Ovary (tissue), 7 donors: ENCODE results near the genes FGD4 and LRRK2.

GRCh38 chr12:32399134-32399966 lies at the start of gene FGD4:
Gene FGD4 (plus strand): TSS chr12:32399558.
- PRO-cap, 7 experiments: peak in 7 of 7 experiments; most common plus-strand start chr12:32399523 (in 5); most common minus-strand start chr12:32399292 (in 5)
- RAMPAGE, long total RNA, 2 experiments: start-site peak on the plus strand in 2 of 2 experiments, at chr12:32399489-32399874 at its widest, 72 to 162 reads per replicate

DNA sequence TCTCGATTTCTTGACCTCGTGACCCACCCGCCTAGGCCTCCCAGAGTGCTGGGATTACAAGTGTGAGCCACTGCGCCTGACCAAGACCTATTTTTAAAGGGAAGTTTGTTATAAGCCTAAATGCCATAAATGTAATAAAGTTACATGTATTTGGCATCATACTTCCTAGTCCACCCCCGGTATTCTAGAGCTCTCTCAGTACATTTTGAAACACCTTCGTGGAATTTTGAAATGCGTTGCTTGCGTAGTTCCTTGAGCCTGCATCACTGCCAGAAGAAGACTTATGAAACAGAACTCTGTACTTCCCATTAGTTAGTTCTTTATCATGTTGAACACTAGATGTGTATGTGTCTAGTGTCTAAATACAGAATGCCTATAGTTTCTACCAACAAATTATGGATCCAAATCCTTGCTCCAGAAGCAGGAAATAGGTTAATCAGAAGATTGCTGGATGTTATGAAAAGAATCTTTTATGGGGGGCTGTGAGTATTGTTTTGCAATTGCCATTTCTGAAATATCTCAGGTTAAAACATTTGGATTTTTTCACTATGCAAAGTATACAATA lies 86.4 kb downstream of the FGD4 start:
- PRO-cap, 7 experiments: no peak in any of the 7 experiments
- RAMPAGE, long total RNA, 2 experiments: no peak in any of the 2 experiments

- PRO-cap, 7 experiments: no peak in any of the 7 experiments
- RAMPAGE, long total RNA, 2 experiments: no peak in any of the 2 experiments
These were observed 95.2 kb downstream of the FGD4 start for GRCh38 chr12:32494435-32495072.

GRCh38 chr12:33988777-33989130 lies 33.5 kb upstream of the ALG10 start:
- PRO-cap, 7 experiments: no peak in any of the 7 experiments
- RAMPAGE, long total RNA, 2 experiments: no peak in any of the 2 experiments

- PRO-cap, 7 experiments: peak in 1 of 7 experiments; most common minus-strand start chr12:34023013 (in 1)
- RAMPAGE, long total RNA, 2 experiments: no peak in any of the 2 experiments
These were observed 591 bp downstream of the ALG10 start for GRCh38 chr12:34022871-34023302.

GRCh38 chr12:34335876-34336366 lies 313.6 kb downstream of the ALG10 start:
- PRO-cap, 7 experiments: no peak in any of the 7 experiments
- RAMPAGE, long total RNA, 2 experiments: no peak in any of the 2 experiments

GRCh38 chr12:38124343-38124826 lies 192.2 kb upstream of the ALG10B start:
- PRO-cap, 7 experiments: no peak in any of the 7 experiments
- RAMPAGE, long total RNA, 2 experiments: no peak in any of the 2 experiments

DNA sequence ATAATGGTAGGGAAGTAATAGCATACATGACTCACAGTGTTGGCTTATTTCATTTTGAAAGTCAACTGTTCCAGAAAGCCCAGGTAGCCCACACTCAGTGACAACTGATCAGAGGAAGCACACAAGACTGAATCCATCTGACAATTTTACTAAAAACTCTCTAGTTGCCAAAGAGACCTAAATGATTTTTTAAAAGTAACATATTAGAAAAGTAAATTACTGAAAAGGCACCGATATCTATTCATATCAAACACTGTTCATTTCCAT lies 12.9 kb downstream of the CPNE8 start:
- PRO-cap, 7 experiments: no peak in any of the 7 experiments
- RAMPAGE, long total RNA, 2 experiments: no peak in any of the 2 experiments

- PRO-cap, 7 experiments: peak in 7 of 7 experiments; most common plus-strand start chr12:38905030 (in 7); most common minus-strand start chr12:38905109 (in 3)
- RAMPAGE, long total RNA, 2 experiments: no peak in any of the 2 experiments
These were observed 589 bp downstream of the CPNE8 start for GRCh38 chr12:38904653-38905351.

GRCh38 chr12:38906434-38907273 lies 1.3 kb upstream of the CPNE8 start:
- PRO-cap, 7 experiments: peak in 7 of 7 experiments; most common plus-strand start chr12:38906891 (in 3); most common minus-strand start chr12:38906765 (in 7)
- RAMPAGE, long total RNA, 2 experiments: start-site peak on the minus strand in 1 of 2 experiments, at chr12:38906715-38906835 at its widest, 17 reads per replicate

- PRO-cap, 7 experiments: no peak in any of the 7 experiments
- RAMPAGE, long total RNA, 2 experiments: start-site peak on the minus strand in 1 of 2 experiments, at chr12:39424310-39424673 at its widest, 5 reads per replicate
These were observed 18.6 kb downstream of the KIF21A start for GRCh38 chr12:39424184-39424756.

GRCh38 chr12:39619256-39619633 lies 358 bp downstream of the ABCD2 start:
- PRO-cap, 7 experiments: no peak in any of the 7 experiments
- RAMPAGE, long total RNA, 2 experiments: no peak in any of the 2 experiments

GRCh38 chr12:39622231-39622710 lies 2.7 kb upstream of the ABCD2 start:
- PRO-cap, 7 experiments: no peak in any of the 7 experiments
- RAMPAGE, long total RNA, 2 experiments: no peak in any of the 2 experiments

DNA sequence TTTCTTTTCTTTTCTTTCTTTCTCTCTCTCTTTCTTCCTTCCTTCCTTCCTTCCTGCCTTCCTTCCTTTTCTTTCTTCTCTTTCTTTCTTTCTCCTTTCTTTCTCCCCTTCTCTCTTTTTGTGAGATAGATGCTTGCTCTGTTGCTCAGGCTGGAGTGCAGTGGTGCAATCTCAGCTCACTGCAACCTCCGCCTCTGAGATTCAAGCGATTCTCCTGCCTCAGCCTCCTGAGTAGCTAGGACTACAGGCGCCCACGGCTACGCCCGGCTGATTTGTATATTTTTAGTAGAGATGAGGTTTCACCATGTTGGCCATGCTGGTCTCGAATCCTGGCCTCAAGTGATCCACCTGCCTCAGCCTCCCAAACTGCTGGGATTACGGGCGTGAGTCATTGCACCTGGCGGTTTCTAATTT lies 186.4 kb downstream of the C12orf40 start:
- PRO-cap, 7 experiments: no peak in any of the 7 experiments
- RAMPAGE, long total RNA, 2 experiments: no peak in any of the 2 experiments

DNA sequence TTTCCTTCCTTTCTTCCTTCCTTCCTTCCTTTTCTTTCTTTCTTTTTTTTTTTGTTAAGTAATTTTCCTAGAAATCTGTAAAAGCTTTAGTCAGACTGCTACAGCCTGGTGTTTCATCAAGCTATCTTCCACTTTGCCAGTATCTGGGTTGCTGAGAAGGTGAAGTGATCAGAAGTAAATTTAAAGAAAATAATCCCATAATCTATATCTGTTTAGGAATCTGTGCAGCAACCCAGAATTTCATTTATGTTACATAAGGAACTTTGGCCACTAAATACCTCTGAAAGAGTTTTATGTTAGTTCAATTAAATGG lies 227.5 kb downstream of the C12orf40 start:
- PRO-cap, 7 experiments: no peak in any of the 7 experiments
- RAMPAGE, long total RNA, 2 experiments: no peak in any of the 2 experiments

GRCh38 chr12:40224369-40225177 lies at the start of gene LRRK2:
Gene LRRK2 (plus strand): TSS chr12:40224997.
- PRO-cap, 7 experiments: peak in 7 of 7 experiments; most common plus-strand start chr12:40224971 (in 6); most common minus-strand start chr12:40224858 (in 7)
- RAMPAGE, long total RNA, 2 experiments: start-site peak on the plus strand in 1 of 2 experiments, at chr12:40224987-40225048 at its widest, 83 reads per replicate

DNA sequence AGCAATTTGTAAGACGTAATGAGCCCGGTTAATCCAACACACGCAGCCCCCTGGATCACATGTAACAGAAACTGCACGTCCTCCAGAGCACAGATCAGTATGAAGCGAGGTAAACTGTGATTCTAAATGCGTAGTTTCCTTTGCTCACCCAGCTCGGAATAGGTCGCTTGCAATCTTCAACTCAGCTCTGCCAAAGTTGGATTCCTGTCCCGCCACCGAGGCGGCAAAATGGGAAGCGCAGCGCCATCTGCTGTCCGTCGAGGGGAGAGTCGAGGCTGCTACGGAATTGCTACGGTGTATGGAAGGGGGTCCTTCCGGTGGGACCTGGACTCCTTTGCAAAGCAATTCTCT lies 120.6 kb downstream of the GXYLT1 start:
- PRO-cap, 7 experiments: no peak in any of the 7 experiments
- RAMPAGE, long total RNA, 2 experiments: no peak in any of the 2 experiments

DNA sequence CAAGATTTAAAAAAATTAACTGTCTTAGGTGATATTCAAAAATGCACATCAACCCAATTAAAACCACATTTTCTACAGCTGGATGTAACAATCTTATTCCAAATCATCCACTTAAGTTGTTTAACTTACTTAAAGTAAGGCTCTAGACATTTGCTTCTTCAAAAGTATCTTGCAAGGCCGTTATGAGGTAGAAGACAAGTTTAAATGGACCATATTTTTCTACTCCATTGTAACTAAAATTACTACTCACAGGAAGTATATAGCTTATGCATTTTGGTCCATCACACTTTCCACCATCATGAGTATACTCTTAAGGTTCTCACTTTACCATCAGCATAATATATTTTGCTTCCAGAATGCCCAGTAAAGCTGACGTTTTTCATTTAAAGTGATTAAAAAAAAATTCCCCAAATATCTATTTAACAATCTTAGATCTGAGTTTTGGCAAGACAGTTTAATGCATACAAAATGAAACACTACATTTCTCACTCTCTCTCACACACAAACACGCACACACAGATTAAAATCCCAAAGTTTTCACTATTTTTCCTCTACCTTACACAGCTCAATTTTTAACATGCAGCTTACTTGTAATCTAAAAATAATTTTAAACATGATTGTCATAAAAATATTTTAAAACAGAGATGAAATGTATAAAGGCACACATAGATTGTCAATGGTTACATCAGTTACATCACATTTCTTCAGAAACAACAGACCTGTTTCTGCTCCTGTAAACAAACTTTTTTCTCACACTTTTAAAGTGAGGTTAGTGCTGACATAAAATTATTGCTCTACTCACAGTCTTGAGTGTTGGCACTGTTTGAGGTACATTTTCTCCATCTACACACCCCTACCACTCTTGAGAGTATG lies 57.8 kb downstream of the GXYLT1 start:
- PRO-cap, 7 experiments: no peak in any of the 7 experiments
- RAMPAGE, long total RNA, 2 experiments: no peak in any of the 2 experiments

GRCh38 chr12:42588470-42589468 lies 777 bp downstream of the PRICKLE1 start:
- PRO-cap, 7 experiments: peak in 2 of 7 experiments; most common plus-strand start chr12:42588733 (in 1)
- RAMPAGE, long total RNA, 2 experiments: no peak in any of the 2 experiments

DNA sequence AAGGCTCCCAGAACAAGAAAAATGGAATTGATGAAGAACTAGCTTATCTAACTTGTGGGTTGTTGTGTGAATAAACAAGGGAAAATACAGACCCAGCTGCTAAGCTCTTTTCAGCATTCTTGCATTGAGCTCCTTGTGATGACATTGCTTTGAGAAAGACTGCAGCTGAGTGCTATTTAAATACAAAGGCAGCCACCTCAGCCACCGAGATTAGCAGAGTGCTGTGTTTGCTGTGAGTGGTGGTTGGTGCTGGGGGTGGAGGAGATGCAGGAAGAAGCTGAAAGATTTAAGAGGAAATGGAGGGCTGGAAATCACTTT lies 396.0 kb upstream of the PRICKLE1 start:
- PRO-cap, 7 experiments: no peak in any of the 7 experiments
- RAMPAGE, long total RNA, 2 experiments: no peak in any of the 2 experiments